ENCODE measurements around the genes MEDAG, HSPH1 and N4BP2L1.

DNA sequence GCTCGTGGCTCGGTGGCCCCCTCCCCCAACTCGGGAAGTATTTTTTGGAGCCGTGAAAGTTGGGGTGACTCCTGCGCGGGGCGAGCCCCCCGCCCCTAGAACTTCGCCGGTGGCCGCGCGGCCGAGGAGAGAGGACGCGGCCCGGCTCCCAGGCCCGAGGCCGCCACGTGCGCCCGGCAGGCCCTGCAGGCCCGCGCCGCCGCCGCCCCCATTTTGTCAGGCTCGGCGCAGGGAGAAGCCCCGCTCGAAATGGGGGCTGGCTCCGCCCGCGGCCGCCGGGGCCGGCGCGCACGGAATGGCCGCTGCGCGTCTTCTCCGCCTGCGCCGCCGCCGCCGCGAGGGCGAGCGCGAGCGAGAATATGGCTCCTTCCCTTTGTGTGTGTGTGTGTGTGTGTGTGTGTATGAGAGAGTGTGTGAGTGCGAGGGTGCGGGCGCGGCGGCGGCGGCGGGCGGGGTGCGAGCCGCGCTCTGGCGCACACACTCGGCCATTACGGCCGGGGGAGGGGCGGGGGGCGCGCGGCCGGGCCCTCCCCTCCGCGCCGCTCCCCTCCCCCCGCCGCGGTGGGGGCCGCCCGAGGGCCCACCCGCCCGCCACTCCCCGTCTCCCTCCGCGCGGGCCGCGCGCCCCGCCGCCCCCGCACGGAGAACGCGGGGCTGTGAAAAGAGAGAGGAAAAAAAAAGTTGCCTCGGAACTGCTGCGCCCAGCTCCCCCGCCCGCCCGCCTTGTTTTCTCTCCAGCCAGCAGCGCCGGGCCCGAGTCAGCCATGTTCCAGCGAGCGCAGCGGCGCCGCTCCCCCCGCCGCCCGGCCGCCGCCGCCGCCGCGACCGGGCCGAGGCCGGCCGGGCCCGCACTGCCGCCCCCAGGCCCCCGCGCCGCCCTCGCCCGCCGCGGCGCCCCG, 1.1 kb downstream of the HMGB1 start:
- RRBS, result 5% methylated on average over 40 of the region's 135 CpGs

- RRBS, result no CpG with 5 or more reads among the region's 7 CpGs
Measured at GRCh38 chr13:30668292-30668802, 50.6 kb downstream of the USPL1 start.

DNA sequence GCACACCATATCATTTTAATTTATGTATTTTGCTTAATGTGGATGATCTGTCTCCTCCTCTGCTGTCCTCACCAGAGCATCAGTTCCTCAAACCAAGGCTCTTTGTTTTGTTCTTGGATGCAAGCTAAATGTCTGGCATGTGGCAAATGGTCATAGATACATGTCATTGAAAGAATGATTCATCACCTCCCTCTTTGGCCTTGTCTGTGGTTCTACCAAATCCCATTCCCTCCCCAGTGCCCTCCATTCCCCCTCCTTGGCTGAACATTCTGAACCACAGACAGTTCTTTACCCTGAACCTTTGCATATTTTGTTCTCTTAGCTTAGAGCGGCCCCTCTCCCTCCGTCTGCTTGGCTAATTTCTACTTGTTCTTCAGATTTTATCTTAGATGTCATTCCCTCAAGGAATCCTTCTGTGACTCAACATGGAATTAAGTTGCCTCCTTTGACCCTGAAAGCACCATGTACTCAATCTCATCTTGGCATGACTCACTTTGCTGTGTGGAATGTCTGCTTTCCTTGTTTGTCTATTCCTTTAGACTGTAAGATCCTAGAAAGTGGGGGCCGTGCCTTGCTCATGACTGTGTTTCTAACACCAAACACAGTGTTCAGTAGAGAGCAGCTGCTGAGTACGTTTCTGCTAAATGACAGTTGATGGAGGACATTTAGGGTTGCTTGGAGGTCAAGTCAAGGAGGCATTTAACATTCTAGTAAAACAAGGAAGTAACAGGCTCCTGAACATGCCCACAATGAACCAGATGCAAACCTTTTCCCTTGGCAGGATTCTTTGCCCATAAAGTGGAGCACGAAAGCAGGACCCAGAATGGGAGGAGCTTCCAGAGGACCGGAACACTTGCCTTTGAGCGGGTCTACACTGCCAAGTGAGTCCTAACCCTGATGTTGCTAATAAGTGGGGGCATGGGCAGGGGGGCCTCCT, 8.2 kb downstream of the ALOX5AP start:
- RRBS, result no CpG with 5 or more reads among the region's 7 CpGs

GRCh38 chr13:30905708-30907017, at the start of gene MEDAG:
Gene MEDAG (plus strand): TSS chr13:30906271.
- RRBS, result 15% methylated on average over 46 of the region's 100 CpGs

- RRBS, result no CpG with 5 or more reads among the region's 15 CpGs
Measured at GRCh38 chr13:30907018-30908222, 1.3 kb downstream of the MEDAG start.

GRCh38 chr13:31161286-31162096, at the start of gene HSPH1:
Gene HSPH1 (minus strand): TSS chr13:31161904.
- RRBS, result 1% methylated on average over 32 of the region's 73 CpGs

DNA sequence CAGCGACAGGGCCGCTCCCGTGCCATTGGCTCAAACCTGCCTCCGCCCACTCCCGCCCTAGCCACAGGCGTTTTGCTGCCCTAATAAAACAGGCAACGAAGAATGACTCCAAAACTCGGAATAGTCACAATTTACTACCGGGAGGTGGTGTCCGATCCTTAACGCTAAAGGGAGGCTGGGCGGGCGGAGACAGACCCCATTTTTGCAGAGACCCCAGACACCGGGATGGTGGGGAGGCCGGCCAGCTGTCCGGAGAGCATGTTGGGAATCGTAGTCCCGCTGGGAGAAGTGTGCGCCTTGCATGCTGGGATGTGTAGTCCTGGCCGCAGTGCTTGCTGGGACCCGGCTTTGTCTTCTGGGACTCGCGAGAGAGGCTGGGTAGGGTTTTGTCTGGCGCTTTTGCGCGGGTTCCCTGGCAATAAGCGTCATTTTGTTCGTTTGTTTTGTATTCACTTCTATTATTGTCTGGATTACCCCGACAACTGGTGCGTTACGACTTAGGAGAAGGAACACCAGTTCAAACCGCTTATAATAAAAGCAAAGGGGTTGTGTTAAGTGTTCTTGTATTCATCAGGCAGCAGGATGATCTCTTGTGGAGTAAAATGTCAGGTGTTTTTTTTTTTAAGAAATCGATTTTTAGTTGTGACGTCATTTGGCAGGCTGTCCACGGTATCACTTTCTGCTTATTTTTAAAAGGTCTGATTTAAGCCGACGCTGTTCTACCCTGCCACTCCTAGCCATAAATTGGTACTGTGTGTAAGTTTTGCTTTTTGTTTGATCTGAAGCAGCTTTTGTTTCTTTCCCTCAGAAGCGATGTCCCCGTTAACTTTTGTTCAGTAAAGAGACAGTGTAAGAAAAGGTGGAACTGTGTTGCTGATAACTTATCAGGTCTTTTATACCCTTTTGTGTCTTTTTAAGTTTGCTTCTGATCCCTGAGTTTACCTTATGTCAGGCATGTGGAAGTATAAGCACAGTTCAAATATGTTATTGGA, 689 bp upstream of the HSPH1 start:
- RRBS, result 2% methylated on average over 9 of the region's 39 CpGs

GRCh38 chr13:31965464-31966285, 65.9 kb upstream of the FRY start:
- RRBS, result no CpG with 5 or more reads among the region's 4 CpGs

DNA sequence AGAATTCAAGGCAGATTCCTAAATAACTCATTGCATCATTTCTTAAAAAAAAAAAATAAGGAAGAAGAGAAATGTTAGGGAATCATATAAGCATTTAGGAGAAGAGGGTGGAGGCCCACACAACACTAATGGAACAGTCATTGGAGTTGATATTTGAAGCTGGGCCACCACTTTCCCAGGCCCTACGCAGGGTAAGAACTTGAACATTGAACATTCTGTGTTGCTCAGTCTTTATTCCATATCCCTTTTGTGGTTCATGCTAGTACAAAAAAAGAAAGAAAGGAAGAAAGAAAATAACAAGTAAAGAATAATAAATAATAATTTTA, 127.6 kb downstream of the FRY start:
- RRBS, result no CpG with 5 or more reads among the region's 1 CpG

DNA sequence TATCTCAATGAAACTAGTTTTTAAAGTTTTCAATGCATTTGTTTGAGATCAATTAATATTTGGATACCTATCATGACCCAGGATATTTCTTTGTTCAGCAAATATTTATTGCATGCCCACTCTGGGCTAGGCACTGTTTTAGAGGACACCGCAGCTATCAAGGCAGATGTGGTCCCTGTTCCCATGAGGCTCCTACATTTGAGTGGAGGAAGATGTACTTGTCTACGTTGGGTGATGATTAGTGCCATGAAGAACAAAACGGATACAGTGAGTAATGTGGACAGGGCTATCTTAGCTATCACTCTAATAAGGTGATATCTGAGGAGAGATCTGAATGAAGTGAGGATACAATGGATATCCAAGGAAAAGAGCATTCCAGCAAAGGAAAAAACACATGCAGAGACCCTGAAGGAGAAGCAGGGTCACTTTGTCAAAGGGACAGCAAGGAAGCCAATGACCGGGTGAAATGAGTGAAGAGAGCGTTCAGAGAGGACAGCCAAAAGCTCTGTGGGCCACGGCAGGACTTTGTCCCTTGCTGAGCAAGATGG, 16.7 kb downstream of the ZAR1L start:
- RRBS, result no CpG with 5 or more reads among the region's 6 CpGs

- RRBS, result 2% methylated on average over 13 of the region's 24 CpGs
Measured at GRCh38 chr13:32427738-32427945, 288 bp downstream of the N4BP2L1 start.

GRCh38 chr13:32427946-32428630, at the start of gene N4BP2L1:
Gene N4BP2L1 (minus strand): TSS chr13:32428130.
- RRBS, result 2% methylated on average over 22 of the region's 32 CpGs

DNA sequence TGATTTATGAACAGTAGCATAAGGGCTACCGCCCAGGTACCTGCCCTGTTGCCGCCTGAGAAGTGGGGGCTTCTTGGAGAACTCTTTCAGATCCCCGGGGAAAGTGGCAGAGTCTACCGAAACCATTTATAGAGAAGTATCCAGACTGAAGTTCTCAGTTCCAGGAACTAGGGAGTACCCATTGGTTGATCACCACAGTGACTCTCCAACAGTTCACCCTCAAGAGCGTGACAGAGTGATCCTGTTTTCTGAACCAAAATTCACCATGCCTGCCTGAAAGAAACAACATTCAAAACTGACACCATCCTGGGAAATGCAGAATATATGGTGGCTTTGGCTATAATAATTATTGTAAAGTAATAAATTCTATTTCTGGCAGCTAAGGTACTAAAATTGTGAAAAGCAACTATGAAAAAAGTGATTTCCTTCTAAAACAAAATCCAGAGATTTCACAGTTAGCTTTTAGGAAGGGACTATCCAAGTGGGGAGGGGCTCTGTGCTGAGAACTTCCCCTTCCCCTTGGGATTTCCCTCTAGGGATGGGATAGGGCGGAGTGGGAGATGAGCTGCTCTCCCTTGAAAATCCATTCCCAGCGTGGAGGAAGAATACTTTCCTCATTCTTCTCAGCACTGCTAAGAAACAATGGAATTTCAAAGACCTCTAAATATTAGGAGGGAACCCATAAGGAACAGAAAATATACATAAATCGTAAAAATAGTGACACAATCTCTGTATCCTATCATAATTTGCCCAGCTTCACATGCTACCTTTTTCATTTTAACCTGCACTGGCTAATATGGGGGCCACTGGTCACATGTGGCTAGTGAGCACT, 1.0 kb upstream of the N4BP2L1 start:
- RRBS, result no CpG with 5 or more reads among the region's 8 CpGs

GRCh38 chr13:32472087-32472440, 44.1 kb upstream of the N4BP2L1 start:
- RRBS, result no CpG with 5 or more reads among the region's 3 CpGs

DNA sequence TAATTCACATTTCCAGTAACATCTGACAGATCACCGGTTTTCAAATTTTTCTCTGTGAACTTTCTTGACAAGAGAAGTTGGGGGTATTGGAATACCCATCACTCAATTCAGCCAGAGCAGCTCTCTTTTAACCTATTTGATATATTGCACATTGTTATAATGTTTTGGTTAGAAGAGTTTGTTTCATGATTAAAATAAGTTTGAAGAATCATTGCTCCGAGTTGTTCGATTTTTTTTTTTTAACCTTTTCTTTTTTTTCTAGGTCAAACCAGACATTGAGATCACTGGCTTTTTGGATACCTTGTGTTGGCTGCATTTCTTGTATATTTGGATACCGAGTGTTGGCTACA, 42.8 kb downstream of the PDS5B start:
- RRBS, result no CpG with 5 or more reads among the region's 4 CpGs

DNA sequence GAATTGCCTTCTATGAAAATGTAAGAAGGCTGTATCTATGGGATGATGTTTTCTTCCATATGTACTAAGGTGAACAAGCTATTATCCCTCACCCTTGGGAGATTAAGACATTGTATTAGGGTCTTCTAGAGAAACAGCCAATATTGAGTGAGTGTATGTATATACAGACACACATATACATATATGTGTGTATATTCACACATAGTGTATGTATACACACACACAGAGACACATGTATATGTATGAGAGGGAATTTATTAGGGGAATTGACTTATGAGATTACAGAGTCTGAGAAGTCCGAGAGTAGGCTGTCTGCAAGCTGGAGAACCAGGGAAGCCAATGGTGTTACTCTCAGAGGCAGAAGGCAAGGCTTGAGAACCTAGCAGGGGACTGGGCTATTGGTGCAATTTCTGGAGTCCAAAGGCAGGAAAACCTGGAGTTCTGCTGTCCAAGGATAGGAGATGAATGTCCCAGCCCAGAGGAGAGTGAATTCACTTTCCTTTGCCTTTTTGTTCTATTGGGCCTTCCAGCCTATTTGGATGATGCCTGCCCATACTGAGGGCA, 86.0 kb downstream of the PDS5B start:
- RRBS, result no CpG with 5 or more reads among the region's 1 CpG

DNA sequence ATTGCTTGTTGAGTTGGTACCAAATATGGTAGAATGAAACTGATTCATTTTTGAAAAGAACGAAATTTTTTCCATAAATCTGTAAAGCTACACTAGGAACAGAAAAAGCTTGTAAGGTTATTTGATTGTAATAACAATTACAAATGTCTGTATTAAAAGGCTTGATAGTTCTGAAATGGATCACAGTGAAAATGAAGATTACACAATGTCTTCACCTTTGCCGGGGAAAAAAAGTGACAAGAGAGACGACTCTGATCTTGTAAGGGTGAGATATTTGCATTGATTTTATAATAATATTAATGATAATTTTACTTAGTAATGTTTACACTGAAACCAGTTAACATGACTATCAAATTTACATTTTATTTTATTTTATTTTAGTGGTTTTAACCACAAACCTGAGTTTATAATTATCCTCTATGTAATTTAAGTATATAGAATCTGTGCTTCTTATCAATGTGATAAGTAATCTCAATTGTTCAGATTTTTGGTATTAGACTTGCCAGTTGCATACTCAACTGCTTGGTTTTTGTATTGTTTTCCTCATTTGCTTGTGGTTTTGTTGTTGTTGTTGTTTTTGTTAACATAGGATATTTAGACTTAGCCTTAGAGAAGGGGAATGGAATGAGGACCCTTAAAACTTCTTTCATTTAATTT, 178.2 kb downstream of the PDS5B start:
- RRBS, result no CpG with 5 or more reads among the region's 3 CpGs

- RRBS, result no CpG with 5 or more reads among the region's 8 CpGs
Measured at GRCh38 chr13:32774683-32775403, 188.6 kb downstream of the PDS5B start.